ENCODE measurements around a stretch of chr10.

GRCh38 chr10:76382398-76383008 is 951.1 kb downstream of the LRMDA start:
- PRO-cap = no peak

DNA sequence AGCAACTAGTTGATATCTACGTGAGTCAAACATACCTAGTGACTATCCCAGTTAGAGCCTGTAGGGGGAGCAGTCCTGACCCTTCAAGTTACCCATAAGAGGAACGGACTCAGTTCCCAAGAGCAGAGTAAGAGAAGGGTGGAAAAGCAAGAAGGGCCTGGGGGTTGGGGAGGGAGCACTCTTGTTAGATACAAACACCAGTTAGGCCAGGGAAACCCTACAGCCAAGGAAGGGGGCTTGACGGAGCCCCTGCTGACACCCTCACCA is 600.2 kb downstream of the KCNMA1 start:
- PRO-cap = no peak

DNA sequence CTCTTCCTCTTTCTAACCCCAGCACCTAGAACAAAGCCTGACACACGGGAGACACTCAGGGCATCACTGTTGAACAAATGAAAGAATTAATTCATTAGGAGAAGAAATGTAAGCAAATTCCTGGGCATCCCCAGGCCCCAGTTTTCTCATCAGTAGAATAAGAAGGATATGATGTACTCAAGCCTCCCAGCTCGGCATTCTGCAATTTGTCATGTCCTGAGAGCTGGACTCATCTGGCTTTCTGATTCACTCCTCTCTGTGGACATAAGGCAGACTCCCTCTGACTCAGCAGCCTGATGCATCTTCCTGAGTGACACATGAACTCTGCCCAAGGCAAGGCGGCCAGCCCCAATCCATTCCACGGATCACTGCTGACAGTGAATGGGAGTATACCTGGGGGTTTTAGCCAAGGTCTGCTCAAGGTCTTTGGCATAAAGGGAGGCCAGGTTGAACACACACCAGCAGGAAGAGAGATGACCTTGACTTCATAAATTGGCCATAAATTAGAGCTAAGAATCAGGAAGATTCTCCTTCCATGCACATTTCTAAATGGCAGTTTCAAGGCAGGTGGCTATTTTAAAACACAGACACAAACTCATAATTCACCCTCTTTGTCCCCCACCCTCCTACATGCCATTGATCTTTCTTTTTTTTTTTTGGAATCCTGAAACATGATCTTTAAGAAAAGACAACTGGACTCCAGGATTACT is 473.6 kb downstream of the KCNMA1 start:
- PRO-cap = bidirectional peak, plus-strand start at position 429 of the sequence, minus-strand start at position 201 of the sequence

GRCh38 chr10:77179155-77179885 is 458.3 kb downstream of the KCNMA1 start:
- PRO-cap = no peak

DNA sequence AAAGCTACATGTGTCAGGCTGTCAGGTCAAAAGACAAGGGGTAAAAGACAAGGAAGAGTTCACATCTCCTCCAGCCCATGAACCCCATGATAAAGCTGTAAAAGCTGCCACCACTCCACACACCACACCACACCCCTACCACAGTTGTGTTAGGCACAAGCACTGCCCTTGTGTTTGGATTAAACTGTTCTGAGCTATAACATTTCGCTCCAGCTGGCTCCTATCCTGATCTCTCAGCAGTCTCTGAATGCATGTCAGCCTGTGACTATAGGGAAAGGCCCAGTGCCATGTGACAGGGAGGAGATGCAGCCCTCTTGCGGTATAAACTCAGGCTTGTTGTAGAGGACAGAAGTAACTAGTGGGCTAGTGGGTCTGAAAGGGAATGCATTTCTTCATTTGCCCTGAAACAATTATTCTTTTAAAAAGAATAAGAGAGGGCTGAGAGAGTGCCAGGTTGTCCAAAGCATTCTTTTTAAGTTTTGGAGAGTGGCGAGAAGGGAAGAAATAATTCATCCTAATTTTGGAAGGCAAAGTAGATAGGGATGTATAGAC is 394.5 kb downstream of the KCNMA1 start:
- PRO-cap = unidirectional peak, minus-strand start at position 245 of the sequence

- PRO-cap = no peak
These were observed 246.0 kb downstream of the KCNMA1 start for GRCh38 chr10:77391414-77392232.

DNA sequence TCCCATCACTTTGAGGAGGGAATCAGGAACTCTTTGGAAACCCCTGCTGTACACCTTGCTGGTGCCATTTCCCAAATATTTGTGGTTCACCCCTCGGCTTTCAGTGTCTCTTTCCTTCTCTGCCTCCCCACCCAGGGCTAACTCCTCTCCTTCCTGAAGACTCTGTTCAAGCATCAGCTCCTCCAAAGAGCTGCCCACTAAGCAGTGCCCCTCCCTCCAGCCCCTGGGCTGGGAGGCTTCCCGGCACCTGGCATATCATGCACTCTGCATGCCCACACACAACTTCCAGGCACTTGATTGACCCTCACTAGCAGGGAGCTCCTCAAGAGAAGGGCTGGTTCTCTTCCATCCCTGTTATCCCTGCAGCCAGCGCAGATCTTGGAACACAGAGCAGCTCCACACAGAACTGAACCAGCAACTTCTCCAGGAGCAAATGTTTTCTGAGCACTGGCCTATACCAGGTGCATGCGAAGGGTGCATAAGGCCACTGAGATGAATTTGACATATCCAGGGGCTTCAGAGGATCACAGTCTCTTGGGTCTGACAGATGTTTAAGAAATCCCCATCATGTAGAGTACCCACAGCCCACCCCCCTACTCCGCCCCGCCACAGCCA is 121.9 kb downstream of the KCNMA1 start:
- PRO-cap = no peak

- PRO-cap = no peak
These were observed 43.4 kb downstream of the KCNMA1 start for GRCh38 chr10:77593762-77595107.

DNA sequence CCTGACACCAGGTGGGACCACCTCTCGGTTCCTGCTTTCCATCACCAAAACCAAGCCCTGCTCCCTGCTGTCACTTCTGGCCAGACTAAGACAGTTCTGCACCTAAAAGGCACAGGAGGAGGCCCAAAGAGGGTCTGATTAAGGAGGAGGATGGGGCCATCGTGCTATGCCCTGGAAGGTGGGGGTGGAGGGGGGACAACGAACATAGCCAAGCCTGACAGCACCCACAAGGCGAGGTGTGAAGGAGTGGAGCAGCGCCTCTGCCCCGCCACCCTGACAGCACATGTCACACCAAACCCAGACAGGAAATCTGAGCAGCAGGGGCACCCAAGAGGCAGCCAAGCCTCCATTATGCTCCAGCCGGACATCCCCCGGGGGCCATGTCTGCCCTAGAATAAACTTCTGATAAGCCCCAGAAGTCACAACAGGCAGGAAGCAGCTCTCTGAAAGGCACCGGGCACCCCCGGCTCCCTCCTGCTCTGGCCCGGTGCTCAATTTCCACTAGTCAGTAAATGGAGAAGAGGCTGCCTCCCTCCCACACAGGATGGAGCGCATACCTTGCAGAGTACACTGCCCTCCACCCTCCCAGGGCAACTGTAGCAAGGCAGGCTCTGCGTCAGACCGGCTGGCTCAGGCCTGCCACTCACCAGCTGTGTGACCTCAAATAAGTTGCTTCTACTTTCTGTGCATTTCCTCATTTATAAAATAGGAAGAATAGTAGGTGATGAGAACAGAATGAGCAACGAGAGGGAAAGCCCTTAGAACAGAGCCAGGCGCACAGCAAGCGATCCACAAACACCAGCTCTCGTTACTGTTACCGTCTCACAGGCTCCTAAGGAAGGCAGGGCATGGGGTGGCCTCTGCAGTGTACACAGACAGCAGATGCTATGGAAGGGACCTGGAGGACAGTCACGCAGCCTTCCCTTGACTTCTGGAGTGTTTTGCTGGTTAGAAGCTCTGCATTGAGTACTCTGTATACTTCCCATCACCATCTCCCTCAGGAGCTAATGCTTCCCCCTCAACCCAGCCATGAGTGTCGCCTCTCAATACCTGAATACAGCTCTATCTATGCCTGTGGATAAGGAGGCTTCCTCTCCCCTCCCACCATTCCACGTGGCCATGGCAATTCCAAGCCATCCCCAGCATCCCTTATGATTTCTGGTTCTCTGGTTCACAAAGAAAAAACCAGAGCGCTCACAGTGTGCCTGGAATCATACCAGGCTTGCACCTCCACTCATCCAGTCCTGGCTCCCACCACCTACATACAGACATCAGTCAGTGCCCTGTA is 48.5 kb downstream of the DLG5 start:
- PRO-cap = no peak

DNA sequence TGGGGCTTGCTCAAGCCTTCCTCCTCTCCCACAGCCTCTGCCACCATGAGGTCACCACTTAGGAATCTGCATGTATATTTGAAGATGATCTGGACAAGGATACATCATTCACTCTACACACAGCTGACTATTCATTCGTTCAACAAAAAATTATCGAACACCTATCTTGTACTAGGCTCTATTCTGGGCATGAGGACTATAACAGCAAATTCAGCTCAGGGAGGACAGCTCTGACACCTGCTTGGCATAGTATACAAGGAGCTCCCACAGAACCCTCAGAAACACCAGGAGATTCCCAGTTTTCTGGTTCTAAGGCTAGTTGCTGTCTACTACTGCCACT is 6.7 kb downstream of the DLG5 start:
- PRO-cap = no peak

- PRO-cap = no peak
These were observed 22.6 kb upstream of the DLG5 start for GRCh38 chr10:77948941-77949668.

- PRO-cap = no peak
These were observed 6.1 kb downstream of the RPS24 start for GRCh38 chr10:78039400-78040514.

- PRO-cap = no peak
These were observed 7.2 kb downstream of the RPS24 start for GRCh38 chr10:78040515-78041693.

- PRO-cap = no peak
These were observed 413.3 kb downstream of the RPS24 start for GRCh38 chr10:78446966-78447315.

DNA sequence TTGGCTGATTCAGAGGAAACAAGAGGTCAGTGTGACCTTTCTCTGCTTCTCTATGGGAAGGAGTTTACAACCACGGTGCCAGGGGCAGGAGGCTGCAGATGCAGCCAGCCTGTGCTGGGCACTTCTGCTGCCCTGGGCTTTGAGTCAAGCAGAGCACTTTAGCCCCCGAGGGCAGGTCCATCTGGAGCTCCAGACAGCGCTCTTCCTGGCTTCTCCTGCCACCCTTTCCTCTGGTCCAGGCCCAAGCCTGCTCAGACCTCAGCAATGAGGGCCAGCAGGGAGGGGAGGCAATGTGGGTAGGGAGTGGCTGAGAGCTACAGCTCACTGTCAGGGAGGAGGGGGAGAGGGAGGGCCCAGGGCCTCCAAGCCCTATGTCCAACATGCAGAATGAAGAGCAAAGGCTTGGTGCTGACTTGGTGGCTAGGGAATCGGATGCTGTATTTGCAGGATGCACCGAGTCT is 481.4 kb downstream of the RPS24 start:
- PRO-cap = no peak

- PRO-cap = no peak
These were observed 491.1 kb upstream of the ZMIZ1 start for GRCh38 chr10:78577668-78577980.

DNA sequence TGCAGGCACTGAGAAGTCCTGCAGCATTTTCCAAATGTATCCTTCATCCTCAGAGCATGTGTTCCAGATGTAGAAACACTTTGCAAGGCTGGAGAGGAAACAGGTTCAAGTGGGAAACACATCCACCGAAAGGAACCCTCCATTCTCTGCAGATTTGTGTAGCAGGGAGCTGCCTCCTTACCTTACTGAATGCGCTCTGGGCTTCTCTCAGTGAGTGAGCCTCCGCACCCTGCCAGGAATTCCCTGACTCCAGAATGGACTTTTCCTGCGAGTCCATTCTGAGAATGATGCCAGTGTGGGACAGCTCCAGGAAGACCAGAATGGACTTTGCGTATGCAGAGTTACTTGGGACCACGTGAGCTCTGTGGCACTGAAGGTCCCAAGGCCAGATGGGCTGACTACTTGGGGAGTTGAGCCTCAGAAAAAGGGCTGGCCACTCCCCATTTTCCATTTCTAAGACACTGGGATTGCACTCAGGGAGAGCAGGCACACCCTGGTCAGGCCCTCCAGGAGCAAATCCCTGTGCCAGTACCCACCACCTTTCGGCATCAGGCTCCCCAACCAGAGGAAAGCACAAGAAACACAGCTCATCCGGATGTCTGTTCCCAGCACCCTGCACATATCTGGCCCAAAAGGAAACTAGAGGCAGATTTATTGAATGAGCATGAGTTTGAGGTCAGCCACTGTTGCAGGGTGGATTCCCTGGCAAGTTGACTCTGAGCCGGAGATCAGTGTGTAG is 324.7 kb upstream of the ZMIZ1 start:
- PRO-cap = no peak

DNA sequence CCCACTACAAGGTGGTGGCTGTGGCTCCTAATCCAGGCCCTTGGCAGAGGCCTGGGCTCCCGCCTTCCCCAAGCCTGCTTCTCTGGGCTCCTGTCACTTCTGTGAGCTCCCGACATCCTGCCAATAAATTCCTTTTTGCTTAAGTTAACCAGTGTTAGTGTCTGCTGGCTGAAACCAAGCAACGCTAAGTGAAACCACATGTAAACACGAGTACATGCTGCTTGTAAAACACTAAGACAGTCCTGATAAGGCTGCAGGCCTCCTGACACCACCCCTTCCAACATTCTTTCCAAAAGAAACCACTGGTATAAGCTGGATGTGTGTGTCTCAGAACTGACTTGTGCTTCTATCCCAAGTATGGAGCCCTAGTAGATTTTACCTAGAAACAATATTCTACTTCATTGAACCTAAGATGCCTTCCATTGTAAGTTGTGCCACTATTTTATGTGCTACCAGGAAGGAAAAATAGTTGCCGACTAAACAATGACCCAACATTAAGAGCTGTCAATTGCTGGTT is 263.5 kb upstream of the ZMIZ1 start:
- PRO-cap = no peak

GRCh38 chr10:78963746-78964156 is 105.0 kb upstream of the ZMIZ1 start:
- PRO-cap = no peak

- PRO-cap = no peak
These were observed 103.7 kb upstream of the ZMIZ1 start for GRCh38 chr10:78964826-78965775.

Measured in vermiform appendix (tissue), 1 donor.